ENCODE data around the gene CLDN20.

DNA sequence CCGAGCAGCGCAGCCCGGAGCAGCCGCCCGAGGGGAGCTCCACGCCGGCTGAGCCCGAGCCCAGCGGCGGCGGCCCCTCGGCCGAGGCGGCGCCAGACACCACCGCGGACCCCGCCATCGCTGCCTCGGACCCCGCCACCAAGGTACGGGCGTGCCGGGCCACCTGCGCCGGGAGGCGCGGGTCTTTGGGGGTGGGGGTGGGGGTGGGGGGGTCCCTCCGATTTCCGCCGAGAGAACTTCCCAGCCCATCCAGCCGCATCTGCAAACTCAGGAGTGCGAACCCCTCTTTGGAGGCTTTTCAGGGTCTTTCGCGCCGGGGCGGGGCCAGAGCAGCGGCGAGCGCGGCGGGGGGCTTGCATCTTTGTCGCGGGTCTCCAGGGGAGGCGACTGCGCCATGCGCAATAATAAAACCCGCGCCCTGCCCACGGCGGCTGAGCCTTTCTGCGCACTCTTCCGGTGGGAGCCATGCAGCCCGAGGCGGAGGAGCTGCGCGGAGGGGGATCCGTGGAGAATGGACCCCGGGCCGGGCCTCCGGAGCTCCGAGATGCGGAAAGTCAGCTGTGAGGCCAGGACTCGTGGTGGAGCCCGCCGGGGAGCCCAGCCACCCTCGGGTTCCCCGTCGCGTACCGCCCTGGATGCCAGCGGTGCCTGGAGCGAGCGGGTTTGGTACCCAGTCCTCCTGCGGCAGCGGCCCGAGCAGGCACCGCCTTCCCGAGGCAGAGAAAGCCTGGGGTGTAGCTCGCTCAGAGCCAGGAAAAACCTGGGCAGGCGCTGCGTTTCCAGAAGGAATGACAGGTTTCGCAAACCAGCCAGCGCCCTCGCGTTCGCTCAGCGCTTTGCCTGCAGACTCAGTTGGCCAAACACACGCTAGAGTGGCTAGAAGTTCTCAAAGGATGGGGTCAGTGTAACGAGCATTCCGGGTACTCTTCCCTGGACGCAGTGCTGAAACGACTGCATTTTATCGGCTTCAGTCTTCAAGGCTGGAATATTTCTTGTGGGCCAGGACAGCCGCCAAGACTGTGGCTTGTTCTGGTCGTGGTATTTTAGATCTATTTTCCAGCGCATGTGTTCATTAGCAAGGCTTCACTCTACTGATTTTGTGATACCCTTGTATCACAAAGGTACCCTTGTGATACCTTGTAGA lies 1.2 kb downstream of the AKAP12 start:
- PRO-cap: bidirectional peak, plus-strand start at position 879 of the sequence, minus-strand start at position 854 of the sequence

- PRO-cap: no peak
These were observed 2.6 kb downstream of the AKAP12 start for GRCh38 chr6:151242233-151242935.

DNA sequence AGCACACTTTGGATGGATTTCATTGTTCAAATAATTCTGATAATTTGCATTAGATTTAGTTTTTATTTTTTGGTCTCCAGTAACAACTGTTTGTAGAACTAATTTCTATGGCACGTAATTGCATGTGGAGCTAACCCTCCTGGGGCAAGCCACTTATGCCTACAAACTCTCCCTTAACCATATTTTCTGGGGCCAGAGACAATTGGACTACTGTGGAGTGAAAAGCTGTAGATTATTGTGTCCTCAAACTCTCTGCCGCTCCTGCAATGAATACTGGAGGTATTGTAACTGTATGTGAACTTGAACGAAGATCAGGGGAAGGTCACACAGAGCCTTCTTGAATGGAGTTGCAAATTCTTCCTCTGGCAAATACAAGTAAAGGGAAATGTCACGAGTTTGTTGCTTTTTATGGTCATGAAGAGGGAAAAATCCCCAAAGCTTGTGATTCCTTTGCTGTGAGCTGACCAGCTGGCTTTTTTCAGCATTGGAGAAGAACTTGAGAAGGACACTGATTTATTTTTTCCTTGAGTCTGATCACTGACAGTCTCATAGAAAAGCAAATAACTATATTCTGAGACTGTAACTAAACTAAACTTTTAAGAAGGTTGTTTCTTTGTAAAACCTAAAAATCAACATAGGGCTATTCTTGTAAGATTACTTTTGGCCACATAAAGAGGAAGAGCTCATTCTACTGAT lies 18.3 kb downstream of the AKAP12 start:
- PRO-cap: no peak

- PRO-cap: unidirectional peak, minus-strand start at chr6:151291528
These were observed 51.7 kb downstream of the AKAP12 start for GRCh38 chr6:151291355-151292071.

DNA sequence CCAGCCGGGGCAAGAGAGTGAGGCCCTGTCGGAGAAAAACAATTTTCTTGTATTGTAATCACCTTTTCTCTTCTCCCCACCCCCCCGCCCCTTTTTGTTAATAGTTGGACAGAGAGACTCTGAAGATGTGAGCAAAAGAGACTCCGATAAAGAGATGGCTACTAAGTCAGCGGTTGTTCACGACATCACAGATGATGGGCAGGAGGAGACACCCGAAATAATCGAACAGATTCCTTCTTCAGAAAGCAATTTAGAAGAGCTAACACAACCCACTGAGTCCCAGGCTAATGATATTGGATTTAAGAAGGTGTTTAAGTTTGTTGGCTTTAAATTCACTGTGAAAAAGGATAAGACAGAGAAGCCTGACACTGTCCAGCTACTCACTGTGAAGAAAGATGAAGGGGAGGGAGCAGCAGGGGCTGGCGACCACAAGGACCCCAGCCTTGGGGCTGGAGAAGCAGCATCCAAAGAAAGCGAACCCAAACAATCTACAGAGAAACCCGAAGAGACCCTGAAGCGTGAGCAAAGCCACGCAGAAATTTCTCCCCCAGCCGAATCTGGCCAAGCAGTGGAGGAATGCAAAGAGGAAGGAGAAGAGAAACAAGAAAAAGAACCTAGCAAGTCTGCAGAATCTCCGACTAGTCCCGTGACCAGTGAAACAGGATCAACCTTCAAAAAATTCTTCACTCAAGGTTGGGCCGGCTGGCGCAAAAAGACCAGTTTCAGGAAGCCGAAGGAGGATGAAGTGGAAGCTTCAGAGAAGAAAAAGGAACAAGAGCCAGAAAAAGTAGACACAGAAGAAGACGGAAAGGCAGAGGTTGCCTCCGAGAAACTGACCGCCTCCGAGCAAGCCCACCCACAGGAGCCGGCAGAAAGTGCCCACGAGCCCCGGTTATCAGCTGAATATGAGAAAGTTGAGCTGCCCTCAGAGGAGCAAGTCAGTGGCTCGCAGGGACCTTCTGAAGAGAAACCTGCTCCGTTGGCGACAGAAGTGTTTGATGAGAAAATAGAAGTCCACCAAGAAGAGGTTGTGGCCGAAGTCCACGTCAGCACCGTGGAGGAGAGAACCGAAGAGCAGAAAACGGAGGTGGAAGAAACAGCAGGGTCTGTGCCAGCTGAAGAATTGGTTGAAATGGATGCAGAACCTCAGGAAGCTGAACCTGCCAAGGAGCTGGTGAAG lies 42.4 kb downstream of the ZBTB2 start:
- PRO-cap: no peak

- PRO-cap: no peak
These were observed 17.1 kb upstream of the ZBTB2 start for GRCh38 chr6:151408242-151409158.

DNA sequence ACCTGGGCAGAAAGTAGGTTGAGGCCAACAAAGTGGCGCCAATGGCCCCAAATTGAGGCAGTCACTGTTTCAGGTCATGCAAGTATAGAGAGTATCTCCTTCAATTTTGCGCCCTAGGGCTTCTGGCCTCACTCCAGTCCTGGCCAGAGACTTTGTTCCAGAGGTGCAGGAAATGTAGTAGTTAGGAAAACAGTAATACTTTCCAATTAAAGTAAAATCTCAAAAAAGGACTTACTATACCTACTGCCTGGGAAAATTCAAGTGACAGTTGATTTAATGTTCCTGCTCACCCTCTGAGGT lies 832 bp downstream of the ARMT1 start:
- PRO-cap: no peak

- PRO-cap: no peak
These were observed 287.5 kb downstream of the ESR1 start for GRCh38 chr6:152094838-152095543.

GRCh38 chr6:152184742-152185850 lies 377.6 kb downstream of the ESR1 start:
- PRO-cap: unidirectional peak, minus-strand start at chr6:152185011; unidirectional peak, minus-strand start at chr6:152185478

GRCh38 chr6:152301477-152302755 lies 335.2 kb downstream of the SYNE1 start:
- PRO-cap: bidirectional peak, plus-strand start at chr6:152302201, minus-strand start at chr6:152302153; unidirectional peak, minus-strand start at chr6:152302308

DNA sequence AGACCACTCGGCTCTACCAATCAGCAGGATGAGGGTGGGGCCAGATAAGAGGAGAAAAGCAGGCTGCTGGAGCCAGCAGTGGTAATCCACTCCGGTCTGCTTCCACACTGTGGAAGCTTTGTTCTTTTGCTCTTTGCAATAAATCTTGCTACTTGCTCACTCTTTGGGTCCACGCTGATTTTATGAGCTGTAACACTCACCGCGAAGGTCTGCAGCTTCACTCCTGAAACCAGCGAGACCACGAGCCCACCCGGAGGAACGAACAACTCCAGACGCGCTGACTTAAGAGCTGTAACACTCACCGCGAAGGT lies 3.2 kb upstream of the RGS17 start:
- PRO-cap: no peak

- PRO-cap: unidirectional peak, minus-strand start at chr6:153597230
These were observed 442.0 kb upstream of the OPRM1 start for GRCh38 chr6:153597086-153597399.

GRCh38 chr6:154164426-154164822 lies 125.4 kb downstream of the OPRM1 start:
- PRO-cap: no peak

GRCh38 chr6:154438657-154439715 lies 71.5 kb downstream of the CNKSR3 start:
- PRO-cap: no peak

DNA sequence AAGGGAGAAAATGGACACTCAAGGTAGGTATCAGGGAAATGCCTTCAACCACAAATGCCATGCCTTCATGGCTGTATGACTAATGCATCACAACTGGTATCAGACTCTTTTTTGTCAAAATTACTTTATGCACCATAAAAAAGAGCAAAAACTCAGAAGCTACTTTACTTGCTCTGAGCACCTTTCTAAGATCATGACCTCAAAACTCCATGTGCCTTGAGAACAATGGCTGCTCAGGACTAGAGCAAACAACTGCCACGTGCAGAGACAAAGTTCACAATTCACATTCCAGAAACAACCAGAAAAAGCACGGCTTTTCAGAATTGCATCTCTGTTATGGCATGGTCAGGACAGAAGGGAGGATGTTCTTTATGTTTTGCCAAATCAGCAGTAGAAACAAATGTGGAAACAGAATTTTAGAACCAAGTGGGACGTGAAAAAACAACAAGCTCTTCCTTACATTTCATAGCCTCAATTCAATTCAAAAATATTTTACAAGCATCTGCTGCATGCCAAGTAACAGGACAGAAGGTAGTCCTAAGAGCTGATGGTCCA lies 70.5 kb downstream of the CNKSR3 start:
- PRO-cap: no peak

- PRO-cap: bidirectional peak, plus-strand start at chr6:154512418, minus-strand start at chr6:154512318
These were observed 1.8 kb upstream of the CNKSR3 start for GRCh38 chr6:154512127-154512765.

- PRO-cap: no peak
These were observed 5.3 kb upstream of the CNKSR3 start for GRCh38 chr6:154515595-154516387.

GRCh38 chr6:154797877-154798489 lies 64.8 kb downstream of the SCAF8 start:
- PRO-cap: no peak

- PRO-cap: no peak
These were observed 76.6 kb downstream of the SCAF8 start for GRCh38 chr6:154809630-154810354.

GRCh38 chr6:155263641-155264014 lies at the start of gene CLDN20:
Gene CLDN20, plus strand, starts transcription at chr6:155264013.
- PRO-cap: no peak

All from ileum (tissue), 1 donor.